GM12891 (cell line): ENCODE data around the gene TEDDM1.

DNA sequence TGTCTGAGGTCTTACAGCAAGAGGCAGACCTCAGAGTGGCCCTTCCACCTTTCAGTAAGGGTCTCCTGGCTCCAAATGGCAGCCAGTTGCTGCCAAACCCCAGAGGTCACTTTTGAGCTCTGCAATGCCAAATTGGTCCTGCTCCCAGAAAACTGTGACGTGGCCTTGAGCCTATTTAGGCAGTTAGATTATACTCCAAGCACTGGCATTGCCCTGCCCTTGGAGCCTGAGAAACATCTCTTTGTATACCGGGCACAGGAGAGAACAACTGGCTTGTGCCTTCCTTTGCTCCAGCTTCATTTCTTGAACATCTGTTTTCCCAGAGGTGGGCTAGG lies 134.5 kb downstream of the IER5 start:
- RRBS, result no CpG with 5 or more reads among the region's 2 CpGs

GRCh38 chr1:182068910-182069595 lies 7.5 kb upstream of the ZNF648 start:
- RRBS, result no CpG with 5 or more reads among the region's 14 CpGs

GRCh38 chr1:182087183-182087753 lies 25.8 kb upstream of the ZNF648 start:
- RRBS, result no CpG with 5 or more reads among the region's 5 CpGs

GRCh38 chr1:182163549-182164199 lies 102.2 kb upstream of the ZNF648 start:
- RRBS, result no CpG with 5 or more reads among the region's 7 CpGs

- RRBS, result no CpG with 5 or more reads among the region's 7 CpGs
Measured at GRCh38 chr1:182228008-182228708, 163.4 kb downstream of the GLUL start.

DNA sequence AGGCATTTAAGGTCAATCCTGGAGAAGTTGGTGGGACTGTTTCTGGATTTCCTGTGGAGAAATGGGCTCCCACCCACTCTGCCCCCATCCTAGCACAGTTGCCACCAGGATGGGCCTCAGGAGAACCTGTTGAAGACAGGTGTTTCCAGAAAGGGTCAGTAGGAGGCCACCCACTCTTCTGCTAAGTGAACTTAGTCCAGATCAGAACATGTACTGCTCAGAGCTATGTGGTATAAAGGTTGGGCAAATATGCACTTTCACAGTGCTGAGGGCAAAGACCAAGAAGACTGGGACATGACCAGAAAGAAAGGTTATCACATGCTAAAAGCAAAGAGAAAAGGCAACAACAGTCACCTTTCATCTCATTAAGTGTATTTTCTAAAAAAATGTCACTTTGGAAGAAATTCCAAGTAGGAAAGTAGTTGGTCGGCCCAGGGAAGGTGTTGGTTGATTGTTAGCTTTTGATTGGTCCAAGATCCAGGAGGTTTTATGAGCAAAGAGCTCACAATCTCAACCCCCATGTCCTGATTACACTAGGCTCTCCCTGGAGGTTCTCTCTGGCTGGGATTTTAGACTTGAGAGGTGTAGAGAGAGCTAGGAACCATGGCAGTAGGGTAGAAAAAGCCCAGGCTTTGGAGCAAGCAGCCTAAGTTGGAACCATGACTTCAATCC lies 102.8 kb downstream of the GLUL start:
- RRBS, result no CpG with 5 or more reads among the region's 1 CpG

GRCh38 chr1:182400342-182400845 lies at the start of gene TEDDM1:
TSS of gene TEDDM1 (minus strand) at chr1:182400667.
- RRBS, result no CpG with 5 or more reads among the region's 3 CpGs

DNA sequence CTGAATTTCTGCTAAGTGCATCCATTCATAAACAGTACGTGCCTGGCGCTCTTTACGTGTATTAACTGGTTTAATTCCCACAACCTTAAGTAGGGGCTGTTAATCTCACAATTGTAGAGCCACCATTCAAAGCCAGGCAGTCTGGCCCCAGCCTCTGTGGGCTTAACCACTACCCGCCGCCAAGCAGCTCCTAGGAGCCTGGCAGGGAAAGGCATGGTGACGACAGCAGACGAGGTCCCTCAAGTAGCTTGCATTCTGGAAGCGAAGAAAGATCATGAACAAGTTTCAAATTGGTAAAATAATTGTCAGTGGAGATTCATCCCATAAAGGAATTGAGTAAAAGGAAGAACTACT lies 11.4 kb upstream of the RGS16 start:
- RRBS, result no CpG with 5 or more reads among the region's 8 CpGs

DNA sequence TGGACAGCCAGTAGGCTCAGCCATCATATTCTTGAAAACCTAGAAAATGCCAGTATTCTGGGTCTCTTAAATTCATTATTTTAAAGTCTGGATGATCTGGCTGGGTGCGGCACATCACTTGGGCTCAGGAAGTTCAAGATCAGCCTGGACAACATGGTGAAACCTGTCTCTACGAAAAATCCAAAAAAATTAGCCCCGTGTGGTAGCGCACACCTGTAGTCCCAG lies 44.7 kb downstream of the DHX9 start:
- RRBS, result no CpG with 5 or more reads among the region's 4 CpGs

GRCh38 chr1:182884376-182885202 lies 45.4 kb downstream of the DHX9 start:
- RRBS, result no CpG with 5 or more reads among the region's 6 CpGs

DNA sequence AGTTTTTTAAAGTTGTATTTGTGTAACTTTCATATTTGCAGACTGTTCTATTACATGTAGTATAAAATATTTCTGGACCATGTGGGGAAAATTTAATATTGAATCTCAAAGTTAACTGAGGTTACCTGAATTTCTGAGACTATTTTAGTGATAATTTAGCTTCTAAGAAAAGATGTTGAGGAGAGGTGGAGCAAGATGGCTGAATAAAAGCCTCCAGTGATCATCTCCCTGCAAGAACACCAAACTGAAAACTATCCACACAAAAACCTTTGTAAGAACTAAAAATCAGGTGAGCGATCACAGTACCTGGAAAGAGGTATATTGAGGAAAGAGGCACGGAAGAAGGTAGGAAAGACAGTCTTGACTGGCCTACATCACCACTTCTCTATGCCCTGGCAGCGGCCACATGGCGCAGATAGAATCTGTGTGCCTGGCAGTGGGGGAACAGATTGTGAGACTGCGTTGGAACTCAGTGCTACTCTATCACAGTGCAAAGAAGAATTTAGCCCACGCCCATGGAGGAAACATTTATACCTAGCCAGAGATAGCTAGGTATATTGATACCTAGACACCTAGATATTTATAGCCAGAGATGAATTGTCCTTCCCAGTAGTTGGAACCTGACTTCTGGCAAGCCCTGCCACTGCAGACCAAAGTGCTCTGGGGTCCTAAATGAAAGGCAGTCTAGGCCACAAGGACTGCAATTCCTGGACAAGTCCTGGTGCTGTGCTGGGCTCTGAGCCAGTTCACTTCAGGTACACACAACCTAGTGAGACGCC lies 51.7 kb downstream of the DHX9 start:
- RRBS, result no CpG with 5 or more reads among the region's 7 CpGs

- RRBS, result no CpG with 5 or more reads among the region's 2 CpGs
Measured at GRCh38 chr1:182934233-182934552, 18.8 kb downstream of the SHCBP1L start.

DNA sequence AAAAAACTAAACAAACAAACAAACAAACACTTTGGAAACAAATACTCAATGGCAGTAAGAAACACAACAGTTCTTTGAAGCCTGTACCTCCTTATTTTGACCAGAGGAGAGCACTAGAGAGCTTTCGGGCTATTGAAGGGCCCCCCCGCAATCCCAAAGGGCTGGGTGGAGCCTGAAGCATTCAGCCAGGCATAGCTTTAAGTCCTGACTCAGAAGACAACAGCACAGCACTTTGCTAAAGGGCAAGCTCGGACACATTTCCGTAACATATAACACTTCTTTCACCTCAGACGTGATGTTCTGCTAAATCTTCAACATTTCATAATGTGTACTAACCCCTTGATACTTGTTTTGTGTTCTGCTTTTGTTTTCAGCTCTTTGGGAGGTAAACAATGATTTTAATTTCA lies 9.6 kb upstream of the SHCBP1L start:
- RRBS, result no CpG with 5 or more reads among the region's 5 CpGs

- RRBS, result no CpG with 5 or more reads among the region's 1 CpG
Measured at GRCh38 chr1:183069195-183069958, 46.2 kb downstream of the LAMC1 start.

DNA sequence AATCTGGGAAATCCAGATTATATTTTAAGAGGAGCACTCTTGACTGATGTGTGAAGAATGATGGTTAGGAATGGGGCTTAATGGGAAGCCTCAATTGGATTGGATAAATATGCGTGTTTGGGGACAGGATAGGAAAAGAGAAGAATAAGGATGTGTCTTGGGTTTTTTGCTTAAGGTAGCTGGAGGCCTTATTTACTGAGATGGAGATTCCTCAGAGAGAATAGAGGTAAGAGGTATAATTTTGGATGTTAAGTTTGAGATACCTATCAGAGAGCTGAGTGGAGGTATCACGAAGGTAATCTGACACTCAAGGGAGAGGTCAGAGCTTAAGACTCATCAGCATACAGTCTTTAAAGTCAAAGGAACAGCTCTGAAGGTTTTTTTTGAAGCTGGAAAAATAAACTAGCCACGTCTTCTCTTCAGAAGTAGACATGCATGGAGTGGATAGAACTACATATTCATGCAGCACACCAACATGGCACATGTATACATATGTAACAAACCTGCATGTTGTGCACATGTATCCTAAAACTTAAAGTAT lies 58.1 kb upstream of the LAMC2 start:
- RRBS, result no CpG with 5 or more reads among the region's 3 CpGs

DNA sequence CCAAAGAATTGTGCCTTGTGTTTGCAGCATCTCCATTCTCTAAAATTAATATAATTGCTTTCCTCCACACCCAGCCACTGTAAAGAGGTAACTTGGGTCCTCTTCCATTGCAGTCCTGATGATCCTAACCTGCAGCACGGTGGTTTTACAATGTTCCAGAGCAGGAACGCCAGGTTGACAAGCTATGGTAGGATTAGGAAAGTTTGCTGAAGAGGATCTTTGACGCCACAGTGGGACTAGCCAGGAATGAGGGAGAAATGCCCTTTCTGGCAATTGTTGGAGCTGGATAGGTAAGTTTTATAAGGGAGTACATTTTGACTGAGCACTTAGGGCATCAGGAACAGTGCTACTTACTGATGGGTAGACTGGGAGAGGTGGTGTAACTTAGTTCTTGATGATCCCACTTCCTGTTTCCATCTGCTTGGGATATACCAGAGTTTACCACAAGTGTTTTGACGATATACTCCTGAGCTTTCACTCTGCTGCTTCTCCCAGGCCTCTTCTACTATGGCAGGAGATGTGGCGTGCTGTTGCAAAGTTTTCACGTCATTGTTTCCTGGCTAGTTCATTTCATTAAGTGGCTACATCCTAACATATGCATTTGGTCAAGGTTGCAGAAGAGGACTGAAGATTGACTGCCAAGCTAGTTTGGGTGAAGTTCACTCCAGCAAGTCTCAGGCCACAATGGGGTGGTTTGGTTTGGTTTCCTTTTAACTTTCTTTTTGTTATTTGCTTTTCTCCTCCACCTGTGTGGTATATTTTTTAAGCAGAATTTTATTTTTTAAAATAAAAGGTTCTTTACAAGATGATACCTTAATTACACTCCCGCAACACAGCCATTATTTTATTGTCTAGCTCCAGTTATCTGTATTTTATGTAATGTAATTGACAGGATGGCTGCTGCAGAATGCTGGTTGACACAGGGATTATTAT lies 41.3 kb upstream of the LAMC2 start:
- RRBS, result no CpG with 5 or more reads among the region's 7 CpGs

- RRBS, result no CpG with 5 or more reads among the region's 10 CpGs
Measured at GRCh38 chr1:183200358-183200785, 14.3 kb downstream of the LAMC2 start.

GRCh38 chr1:183241267-183241815 lies 55.3 kb downstream of the LAMC2 start:
- RRBS, result no CpG with 5 or more reads among the region's 5 CpGs